Panc1 (cell line): ENCODE measurements around a stretch of chr18.

GRCh38 chr18:47423080-47423502, 171.6 kb upstream of the SKOR2 start:
- RRBS, 2 experiments, result no CpG with 5 or more reads among the region's 3 CpGs

- RRBS, 2 experiments, result no CpG with 5 or more reads among the region's 6 CpGs
These were observed 213.8 kb downstream of the SMAD2 start for GRCh38 chr18:47716598-47717166.

DNA sequence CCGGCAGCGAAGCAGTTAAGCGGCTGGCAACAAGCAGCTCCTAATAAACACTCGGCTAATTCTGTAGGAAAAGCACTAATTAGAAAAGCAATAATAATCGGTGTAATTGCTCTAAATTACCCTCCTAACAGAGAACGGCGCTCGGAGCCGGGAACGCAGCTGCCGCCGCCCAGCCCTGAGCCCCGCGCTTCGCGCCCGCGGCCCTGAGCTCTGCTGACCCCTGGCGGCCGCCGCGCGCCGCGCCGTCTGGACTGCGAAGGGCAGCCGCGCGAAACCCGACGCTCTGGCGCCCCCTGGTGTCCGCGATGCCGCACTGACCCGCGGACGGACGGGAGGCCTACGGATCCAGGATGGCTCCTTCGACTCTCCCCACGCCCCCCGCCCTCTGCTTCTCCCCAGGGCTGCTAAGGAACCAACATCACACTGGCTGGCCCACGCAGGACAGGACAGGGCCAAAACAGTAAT, 181.4 kb downstream of the SMAD2 start:
- RRBS, 2 experiments, result no CpG with 5 or more reads among the region's 45 CpGs

DNA sequence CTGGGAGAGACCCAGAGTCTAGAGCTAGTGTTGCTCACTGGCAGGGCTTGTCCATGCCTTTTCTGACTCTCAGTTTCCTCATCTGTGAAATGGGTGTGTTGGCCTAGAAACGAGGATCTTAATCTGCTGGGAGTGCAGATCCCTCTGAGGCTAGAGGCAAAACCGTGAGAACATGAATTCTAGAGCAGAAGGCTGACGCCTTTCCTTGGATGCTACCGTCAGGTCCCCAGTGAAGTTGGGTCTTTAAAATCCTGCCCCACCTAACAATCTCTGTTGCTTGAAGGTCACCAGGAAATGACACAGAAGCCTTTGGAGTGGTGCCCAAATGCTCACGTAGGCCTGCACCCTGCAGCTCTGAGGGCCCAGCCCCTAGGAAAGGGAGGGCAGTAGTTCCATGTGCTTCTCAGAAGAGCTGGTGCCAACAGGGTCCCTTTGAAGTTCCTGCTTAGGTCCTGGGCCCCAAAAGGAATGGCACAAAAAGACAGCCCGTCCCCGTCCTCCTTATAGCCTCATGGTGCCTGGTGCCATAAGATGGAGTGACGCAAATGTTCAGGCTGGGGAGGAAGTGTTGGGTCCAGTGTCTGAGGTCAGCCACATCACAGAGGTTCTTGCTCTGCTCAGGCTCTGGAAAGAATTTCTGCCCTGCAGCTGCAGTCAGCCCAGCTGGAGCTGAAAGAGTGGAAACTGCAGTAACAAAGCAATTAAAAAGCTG, 73.3 kb upstream of the SMAD2 start:
- RRBS, 2 experiments, result no CpG with 5 or more reads among the region's 8 CpGs

DNA sequence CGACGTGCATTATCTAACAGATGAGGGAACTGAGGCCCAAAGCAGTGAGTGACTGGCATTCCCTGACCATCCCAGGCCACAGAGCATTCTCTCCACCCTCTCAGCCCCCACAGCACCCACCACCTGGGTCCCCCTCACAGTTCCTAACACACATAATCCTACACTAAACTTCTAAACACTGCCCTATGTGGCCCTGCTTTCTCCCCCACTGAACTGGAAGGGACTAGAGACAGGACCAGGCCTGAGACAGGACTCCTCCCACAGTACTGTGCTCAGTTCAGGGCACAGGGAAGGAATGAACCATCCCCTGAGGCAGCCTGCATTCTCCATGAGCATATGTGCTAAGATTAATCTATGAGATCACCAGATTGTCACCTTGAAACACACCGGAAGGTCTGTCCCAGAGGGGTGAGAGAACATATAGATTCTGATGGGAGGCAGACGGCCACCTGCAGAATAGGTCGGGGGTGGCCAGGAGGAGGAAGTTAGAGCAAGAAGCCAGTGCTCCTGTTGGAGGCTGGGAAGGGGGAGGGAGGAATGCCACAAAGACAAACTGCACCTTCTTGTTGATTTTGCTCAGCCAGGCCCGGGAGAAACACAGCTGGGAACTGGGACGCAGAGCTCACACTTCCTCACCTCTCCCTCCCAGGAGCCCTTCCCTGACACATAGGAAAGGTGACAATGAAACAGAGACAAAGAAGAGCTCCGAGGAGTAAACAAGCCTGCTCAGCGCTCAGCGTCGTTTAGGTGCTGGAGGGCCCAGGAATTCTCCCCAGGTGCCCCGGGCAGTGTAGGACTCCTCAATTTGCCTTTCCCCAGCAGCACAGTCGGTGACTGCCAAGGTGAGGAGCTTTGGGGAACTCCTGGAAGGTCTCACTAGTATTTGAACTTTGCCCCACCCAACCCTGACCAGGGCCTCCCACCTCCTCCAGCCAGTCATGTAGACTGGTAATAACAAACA, 52.1 kb downstream of the ZBTB7C start:
- RRBS, 2 experiments, result no CpG with 5 or more reads among the region's 13 CpGs

DNA sequence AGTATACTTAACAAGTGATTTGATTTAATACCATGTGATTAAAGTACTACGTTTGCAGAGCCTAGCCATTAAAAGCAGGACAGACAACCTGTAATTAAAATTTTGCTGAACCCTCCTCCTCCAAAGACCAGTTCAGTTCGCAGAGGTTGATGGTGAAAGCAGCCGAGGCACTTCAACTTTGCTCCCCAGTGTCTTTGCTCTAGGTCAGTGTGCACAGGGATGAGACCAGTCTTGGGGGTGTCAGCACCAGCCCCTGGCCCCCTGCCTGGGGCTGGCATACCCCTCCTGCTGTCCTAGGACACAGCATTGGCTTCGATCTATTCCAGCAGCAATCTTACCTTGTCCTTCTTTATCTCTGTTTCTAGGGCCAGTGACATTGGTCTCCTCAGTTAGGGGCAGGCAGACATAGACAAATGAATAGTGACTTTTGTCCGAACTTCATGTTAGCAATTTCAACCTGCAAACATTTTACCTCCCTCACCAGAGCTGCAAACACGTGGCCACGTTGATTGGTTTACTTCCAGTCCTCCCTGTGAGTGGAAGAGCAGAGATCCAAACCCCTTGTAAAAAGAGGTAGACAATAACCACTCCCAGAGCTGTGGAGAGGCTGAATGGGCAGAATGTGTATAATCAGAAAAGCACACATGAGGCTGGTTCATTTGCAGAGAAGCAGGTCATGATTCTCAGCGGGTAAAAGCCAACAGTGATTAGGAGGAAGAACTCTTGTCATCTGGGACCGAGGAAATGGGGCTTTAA, 30.9 kb downstream of the CTIF start:
- RRBS, 2 experiments, result no CpG with 5 or more reads among the region's 9 CpGs

DNA sequence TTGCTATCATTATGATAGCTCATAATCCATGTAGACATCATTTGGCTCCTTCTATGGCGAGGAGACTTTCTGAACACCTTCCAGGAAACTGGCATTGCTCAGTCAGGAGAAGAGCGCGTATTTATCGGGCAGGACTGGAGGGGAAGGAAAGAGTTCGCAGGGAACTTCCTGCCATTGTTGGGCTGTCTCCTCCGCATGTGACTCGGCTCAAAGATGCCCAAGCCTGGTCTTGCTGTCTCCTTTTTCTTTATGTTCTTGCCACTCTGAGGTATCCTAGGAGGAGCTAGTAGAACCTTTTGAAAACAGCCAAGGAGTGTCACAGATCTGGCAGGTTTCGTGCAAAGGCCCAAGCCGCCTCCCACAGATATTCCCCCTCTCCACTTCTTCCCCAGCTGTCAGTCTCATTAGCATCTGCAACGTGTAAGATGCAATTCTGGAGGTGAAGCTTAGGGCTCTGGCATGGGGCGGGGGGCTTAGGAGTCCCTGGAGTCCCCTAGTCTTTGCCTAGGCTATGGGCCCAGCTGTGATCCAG, 157.0 kb downstream of the CTIF start:
- RRBS, 2 experiments, result no CpG with 5 or more reads among the region's 11 CpGs

- RRBS, 2 experiments, result no CpG with 5 or more reads among the region's 8 CpGs
These were observed 196.2 kb downstream of the CTIF start for GRCh38 chr18:48734897-48735592.

DNA sequence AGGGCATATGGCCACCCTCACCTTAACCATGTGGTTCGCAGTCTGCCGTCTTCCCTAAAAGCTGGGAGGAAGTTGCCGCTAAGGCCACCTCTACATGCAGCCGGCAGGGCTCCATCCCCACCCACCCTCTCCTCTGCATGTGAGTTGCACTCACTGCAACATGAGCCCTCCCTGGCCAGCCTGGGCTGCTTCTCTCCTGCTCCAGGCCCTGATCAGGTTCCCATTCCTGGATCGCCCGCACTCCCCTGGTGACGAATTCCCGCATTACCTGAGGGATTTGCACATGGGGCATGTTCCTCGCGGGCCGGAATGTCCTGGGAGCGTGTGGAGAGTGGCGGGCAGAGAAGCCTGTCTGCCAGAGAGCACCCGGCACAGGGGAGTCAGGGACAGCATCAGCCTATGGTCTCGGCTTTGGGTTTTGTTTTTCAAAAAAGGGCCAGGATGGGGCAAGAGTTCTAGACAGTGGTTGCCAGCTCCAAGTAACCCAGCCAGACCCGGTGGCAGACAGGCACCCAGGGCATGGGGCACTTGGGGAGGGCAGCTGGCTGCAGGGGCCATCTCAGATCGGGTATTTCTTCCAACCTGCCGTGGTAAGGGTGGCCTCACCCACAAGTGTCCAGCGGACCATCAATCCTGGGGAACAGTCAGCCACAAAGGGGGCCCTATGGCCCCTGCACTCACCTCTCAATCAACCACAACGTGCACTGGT, 187.8 kb downstream of the SMAD7 start:
- RRBS, 2 experiments, result 94 to 95% methylated on average over 4 of the region's 20 CpGs

- RRBS, 2 experiments, result no CpG with 5 or more reads among the region's 6 CpGs
These were observed 175.4 kb downstream of the SMAD7 start for GRCh38 chr18:48775157-48775888.

GRCh38 chr18:48834371-48835327, 116.1 kb downstream of the SMAD7 start:
- RRBS, 2 experiments, result no CpG with 5 or more reads among the region's 23 CpGs

GRCh38 chr18:48850574-48851417, 100.0 kb downstream of the SMAD7 start:
- RRBS, 2 experiments, result no CpG with 5 or more reads among the region's 14 CpGs

- RRBS, 2 experiments, result no CpG with 5 or more reads among the region's 5 CpGs
These were observed 23.0 kb downstream of the SMAD7 start for GRCh38 chr18:48927677-48928225.

GRCh38 chr18:48931864-48932494, 18.8 kb downstream of the SMAD7 start:
- RRBS, 2 experiments, result no CpG with 5 or more reads among the region's 9 CpGs

DNA sequence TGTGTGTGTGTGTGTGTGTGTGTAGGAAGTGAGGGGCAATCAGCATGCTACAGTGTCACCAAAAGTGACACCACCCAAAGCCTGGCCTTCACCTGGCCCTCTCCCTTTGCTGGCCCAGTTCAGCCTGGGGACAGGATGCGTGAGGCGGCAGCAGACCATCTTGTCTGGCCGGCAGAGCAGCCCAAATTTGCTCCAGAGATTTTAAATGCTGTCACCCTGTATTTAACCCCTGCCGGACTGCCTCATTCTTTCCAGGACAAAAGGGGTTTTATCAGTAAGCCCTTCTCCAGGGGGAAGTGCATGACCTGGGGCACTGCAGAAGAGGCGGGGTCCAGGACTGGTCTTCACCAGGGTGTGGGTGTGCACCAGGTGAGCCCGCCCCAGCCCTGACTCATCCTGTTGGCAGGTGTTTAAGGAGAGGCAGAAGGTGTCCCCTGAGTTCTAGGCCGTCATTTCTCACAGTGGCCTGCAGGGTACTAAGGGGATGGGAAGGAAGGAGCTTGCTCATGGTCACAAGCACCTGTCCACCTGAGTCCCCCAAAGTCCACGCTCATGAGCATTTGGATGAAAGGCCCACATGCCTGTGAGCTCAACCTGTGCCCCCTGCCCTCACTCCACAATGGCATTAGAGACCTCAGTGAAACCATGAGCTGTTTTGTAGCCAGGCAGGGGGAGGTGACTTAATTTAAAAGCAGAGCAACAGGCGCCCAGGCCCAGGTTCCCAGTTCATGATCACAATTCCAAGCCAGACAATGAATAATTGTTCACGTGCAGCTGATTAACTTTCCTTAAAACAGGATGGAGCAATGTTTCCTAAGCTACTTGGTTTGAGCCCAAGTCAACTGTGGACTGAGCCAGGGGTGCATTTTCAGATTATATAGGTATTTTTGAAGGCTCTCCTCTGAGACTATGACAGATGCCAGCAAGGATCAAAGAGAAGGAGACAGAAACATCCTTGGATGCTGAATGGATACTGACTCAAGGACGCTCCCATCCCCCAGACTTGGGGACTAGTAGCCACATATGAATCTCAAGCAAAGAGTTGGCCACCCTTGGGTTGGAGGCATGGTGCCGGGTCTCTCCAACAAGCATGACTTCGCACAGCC, 13.1 kb downstream of the SMAD7 start:
- RRBS, 2 experiments, result 0% methylated on average over 1 of the region's 13 CpGs; no CpG with 5 or more reads in 1 of the 2 experiments

DNA sequence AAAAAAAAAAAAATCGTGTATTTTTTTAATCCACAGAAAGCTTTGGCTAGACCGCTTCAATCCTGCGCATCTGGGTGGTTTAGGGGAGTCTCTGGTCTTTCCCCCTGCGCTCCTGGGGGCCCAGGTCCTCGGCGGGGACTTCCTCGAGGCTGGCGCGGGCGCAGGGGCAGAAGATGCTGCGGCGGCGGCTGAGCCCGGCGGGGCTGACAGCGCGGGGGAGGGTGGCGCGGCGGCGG, 488 bp upstream of the SMAD7 start:
- RRBS, 2 experiments, result 0 to 2% methylated on average over 6 of the region's 21 CpGs

GRCh38 chr18:48957691-48958216, 7.0 kb upstream of the SMAD7 start:
- RRBS, 2 experiments, result no CpG with 5 or more reads among the region's 3 CpGs

- RRBS, 2 experiments, result no CpG with 5 or more reads among the region's 7 CpGs
These were observed 23.0 kb upstream of the SMAD7 start for GRCh38 chr18:48973573-48974262.

- RRBS, 2 experiments, result 42 to 80% methylated on average over 4 to 5 of the region's 24 CpGs
These were observed 41.1 kb upstream of the SMAD7 start for GRCh38 chr18:48991538-48992586.

- RRBS, 2 experiments, result no CpG with 5 or more reads among the region's 29 CpGs
These were observed 47.4 kb upstream of the SMAD7 start for GRCh38 chr18:48997586-48999066.